ENCODE measurements around a stretch of chr2.

DNA sequence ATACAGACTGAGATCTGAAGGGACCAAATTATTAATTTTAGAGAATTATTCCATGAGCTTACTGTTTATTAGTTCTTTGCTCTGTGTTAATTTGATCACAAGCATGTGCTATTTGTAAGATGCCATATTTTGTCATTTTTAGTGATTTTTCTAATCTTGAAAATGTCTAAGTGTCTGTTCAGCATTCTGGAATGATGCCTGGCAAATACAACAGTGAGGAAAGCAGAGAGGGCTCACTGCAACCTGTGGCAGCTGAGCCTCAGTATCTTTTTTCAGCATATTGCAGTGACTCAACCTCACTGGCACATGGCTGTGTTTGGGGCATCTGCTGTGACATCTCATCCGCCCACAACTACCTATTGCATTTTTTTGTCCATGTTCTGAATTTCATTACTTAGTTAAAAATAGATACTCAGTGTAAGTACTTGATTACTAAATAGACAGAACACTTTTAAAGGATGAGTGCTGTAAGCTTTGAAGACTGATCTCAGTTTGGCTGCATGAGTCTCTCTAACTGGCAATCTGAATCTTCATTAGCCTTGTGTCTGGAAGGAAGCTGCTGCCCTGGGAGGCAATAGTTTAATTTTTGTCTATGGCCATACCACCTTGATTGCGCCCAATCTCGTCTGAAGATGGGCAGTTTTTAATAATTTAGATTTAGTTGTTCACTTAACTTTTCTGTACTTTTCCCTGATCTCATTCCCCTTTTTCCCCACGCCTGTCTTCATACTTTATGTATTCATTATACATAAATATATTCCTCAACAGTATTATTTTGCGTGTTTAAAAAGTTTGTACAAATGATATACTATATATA is 10.8 kb downstream of the BABAM2 start:
- RRBS: no CpG with 5 or more reads among the region's 5 CpGs

- RRBS: no CpG with 5 or more reads among the region's 8 CpGs
Observed at GRCh38 chr2:28300696-28301583, 91.7 kb upstream of the FOSL2 start.

GRCh38 chr2:28338698-28339620 is 53.7 kb upstream of the FOSL2 start:
- RRBS: no CpG with 5 or more reads among the region's 16 CpGs

GRCh38 chr2:28378651-28378845 is 14.1 kb upstream of the FOSL2 start:
- RRBS: no CpG with 5 or more reads among the region's 2 CpGs

DNA sequence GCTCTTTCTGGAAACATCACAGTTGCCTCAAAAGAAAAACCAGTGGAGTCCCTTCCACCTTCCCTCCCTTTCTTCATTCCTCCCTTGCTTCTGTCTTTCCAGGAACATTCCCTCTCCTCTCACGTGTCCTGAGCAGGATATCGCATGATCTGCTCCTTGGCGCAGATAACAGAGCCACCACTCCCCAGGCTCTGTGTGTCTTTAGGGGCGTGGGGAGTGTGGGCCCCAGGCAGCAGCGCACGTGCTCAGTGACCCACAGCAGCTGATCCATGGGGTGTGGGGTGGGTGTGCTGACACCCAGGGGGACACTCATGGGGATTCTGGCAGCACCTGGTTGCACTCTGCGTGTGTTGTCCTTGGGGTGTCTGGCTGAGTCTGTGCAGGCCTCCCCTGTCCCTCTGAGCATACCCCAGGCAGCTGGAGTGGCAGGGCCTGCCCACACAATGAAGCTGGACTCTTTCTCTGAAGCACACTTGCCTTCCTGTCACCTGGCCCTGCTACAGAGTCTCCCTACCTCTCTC is 9.9 kb upstream of the FOSL2 start:
- RRBS: no CpG with 5 or more reads among the region's 7 CpGs

- RRBS: under 1% methylated on average over 30 of the region's 102 CpGs
Observed at GRCh38 chr2:28391976-28392760, 490 bp upstream of the FOSL2 start.

DNA sequence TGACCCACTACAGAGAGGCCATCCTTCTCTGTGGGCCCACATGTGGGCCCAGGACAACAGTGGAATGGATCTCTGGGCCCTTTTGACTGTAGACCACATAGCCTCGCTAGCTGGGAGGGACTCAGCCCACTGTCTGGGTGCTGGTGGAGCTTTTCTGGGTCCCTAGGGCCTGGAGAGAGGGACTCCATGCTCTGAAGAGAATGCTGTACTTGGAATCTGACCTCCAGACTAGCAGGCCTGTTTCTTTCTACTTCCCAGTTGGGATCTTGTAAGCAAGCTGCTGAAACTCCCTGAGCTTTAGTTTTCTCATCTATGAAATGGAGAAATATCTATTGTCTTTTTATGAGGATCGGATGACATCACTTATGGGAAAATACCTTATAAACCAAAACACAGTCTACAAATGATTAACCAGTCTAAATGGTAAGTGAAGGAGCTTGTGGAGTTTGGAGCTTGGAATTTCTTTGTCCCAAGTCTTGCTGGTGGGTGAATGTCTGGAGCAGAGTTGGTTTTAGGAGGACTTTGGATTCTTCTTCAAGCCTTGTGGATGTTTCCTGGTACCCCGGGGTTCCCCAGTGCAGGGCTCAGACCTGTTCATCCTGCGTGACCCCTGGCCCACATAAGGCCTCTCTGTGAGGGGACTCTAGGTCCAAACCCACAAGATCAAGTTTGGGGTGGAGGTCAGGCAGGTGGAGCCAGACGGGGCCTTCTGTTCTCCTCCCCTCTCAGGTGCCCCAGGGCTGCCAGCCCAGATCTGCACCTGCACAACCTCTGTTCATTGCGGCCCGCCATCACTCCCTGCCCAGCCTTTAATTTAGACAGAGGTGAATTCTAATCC is 43.1 kb downstream of the FOSL2 start:
- RRBS: no CpG with 5 or more reads among the region's 7 CpGs

- RRBS: no CpG with 5 or more reads among the region's 1 CpG
Observed at GRCh38 chr2:28470725-28471002, 25.2 kb upstream of the PLB1 start.

- RRBS: no CpG with 5 or more reads among the region's 4 CpGs
Observed at GRCh38 chr2:28547775-28548053, 51.9 kb downstream of the PLB1 start.

DNA sequence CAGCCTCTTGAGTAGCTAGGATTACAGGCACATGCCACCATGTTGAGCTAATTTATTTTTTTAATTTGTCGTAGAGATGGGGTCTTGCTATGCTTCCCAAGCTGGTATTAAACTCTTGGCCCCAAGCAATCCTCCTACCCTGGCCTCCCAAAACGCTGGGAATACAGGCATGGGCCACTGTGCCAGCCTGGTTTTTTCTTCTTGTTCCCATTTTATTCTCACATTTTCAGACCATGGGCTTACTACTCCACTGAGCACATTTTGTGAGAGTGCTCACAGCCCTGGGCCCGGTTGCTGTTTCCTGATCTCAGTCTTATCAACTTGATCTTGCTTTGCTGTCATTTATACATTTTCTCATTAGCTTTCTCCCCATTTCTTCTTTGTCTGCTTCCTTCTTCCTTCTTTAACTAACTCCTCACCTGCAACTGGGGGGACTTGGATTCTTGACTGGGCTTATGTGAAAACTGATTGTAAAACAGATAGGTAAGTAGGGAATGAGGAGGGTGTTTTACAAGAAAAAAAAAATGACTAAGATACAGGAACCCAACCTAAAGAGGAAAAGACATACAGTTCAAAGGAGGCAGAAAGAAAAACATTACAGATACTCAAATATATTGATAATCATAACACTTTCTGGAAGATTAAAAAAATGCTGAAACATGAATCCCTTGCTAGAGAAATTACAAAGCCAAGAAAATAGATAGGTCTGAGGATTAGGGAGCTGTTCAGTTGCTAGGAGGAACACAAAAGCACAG is 117.4 kb downstream of the PLB1 start:
- RRBS: no CpG with 5 or more reads among the region's 3 CpGs

DNA sequence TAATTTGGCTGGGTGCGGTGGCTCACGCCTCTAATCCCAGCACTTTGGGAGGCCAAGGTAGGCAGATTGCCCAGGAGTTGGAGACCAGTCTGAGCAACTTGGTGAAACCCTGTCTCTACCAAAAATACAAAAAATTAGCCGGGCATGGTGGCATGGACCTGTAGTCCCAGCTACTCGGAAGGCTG is 127.8 kb downstream of the PLB1 start:
- RRBS: no CpG with 5 or more reads among the region's 4 CpGs

- RRBS: no CpG with 5 or more reads among the region's 22 CpGs
Observed at GRCh38 chr2:28624677-28625824, 126.6 kb upstream of the PPP1CB start.

GRCh38 chr2:28664081-28664921 is 87.3 kb upstream of the PPP1CB start:
- RRBS: no CpG with 5 or more reads among the region's 23 CpGs

- RRBS: no CpG with 5 or more reads among the region's 8 CpGs
Observed at GRCh38 chr2:28664975-28665735, 86.5 kb upstream of the PPP1CB start.

DNA sequence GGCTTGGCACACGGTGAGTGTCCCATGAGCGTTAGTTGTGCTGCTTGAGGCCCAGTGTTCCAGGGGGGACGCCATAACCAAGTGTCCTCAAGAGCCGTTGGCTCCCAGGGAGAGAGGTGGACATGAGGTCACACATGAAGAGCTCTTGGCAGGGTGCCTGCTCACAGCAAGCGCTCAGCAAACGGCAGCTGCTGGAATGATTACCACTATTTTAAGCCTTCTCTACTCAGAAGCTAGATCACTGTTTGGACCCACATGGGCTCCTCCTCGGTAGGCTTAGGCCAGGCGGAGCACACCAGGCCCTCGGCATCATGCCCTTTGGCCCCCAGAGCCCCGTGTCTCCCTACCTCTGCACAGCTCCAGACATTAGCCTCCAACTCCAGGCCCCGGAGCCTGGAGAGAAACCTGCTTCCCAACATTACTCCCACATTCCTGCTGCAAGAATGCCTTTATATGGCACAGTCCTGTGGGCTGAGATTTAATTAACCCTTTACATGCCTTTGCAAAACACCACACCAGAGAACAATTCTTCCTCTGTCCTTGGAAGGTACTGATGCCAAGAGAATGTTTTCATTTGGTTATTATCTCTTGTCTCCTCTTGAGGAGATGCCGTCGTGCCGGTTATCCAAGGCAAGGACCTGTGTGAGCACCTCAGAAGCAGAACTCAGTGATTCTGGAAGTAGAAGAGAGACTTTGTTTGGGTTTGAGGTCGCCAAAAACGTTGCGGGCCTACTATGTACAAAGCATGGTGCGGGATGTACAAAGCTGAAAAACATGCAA is 68.3 kb upstream of the PPP1CB start:
- RRBS: no CpG with 5 or more reads among the region's 18 CpGs

- RRBS: no CpG with 5 or more reads among the region's 6 CpGs
Observed at GRCh38 chr2:28702110-28702835, 49.4 kb upstream of the PPP1CB start.

- RRBS: no CpG with 5 or more reads among the region's 5 CpGs
Observed at GRCh38 chr2:28716221-28716986, 35.2 kb upstream of the PPP1CB start.

- RRBS: no CpG with 5 or more reads among the region's 7 CpGs
Observed at GRCh38 chr2:28776562-28777274, 25.1 kb downstream of the PPP1CB start.

GRCh38 chr2:28904378-28905458 is 10.3 kb downstream of the WDR43 start:
- RRBS: no CpG with 5 or more reads among the region's 4 CpGs

GRCh38 chr2:28942093-28942467 is 39.0 kb upstream of the TOGARAM2 start:
- RRBS: no CpG with 5 or more reads among the region's 2 CpGs

Data from AG09319 (cell line).